HGPS cell (cell line): ENCODE data around the gene PADI6.

- RRBS = no CpG with 5 or more reads among the region's 3 CpGs
These were observed 11.3 kb downstream of the PADI1 start for GRCh38 chr1:17216252-17216584.

GRCh38 chr1:17232903-17233603 lies 15.8 kb upstream of the PADI3 start:
- RRBS = 46% methylated on average over 5 of the region's 15 CpGs

DNA sequence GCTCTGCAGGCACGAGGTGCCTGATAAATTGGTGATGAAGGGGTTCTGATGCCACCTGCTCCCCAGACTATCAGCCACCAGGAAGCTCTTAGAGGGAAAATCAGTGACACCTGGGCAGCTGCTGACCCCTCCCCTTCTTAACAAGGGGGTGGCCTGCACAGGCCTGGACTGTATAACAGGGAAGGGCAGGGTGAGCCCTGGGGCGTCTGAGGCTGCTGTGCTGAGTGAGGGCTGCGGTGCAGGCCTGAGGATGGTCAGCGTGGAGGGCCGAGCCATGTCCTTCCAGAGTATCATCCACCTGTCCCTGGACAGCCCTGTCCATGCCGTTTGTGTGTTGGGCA lies at the start of gene PADI6:
Gene PADI6, plus strand, starts transcription at position 201 of the 341 bp plus-strand sequence.
- RRBS = no CpG with 5 or more reads among the region's 6 CpGs

- RRBS = no CpG with 5 or more reads among the region's 4 CpGs
These were observed 24.6 kb downstream of the RCC2 start for GRCh38 chr1:17414824-17415369.

DNA sequence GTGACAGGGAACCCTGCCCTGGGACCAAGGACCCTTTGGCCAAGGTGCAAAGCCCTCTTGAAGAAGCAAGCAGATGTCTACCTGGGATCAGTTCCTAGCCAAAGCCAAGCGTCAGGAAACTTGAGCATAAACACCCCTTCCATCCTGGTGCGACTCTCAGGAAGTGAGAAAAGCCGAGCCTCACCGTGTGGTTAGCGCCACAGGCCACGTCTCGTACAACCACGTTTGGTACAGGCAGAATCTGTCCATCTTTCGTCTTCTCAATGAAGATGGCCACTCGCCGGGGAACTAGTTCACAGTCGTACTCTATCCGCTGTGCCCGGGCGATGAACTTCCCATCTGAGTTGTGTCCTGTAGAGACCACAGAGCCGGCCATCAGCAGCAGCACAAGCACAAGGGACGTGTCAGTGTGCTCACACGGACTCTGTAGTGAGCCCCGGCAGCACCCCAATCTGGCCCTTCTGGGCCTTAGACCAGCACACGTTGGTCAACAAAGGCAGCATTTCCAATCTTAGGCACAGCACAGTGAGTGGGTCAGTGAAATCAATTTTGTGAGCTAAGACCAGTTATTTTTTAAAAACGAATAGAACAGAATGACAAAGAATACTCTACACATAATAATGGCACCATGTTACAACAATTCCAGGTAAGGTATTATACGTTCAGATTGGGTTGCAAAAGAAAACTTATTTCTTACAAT lies 23.0 kb downstream of the RCC2 start:
- RRBS = 94% methylated on average over 6 of the region's 22 CpGs

DNA sequence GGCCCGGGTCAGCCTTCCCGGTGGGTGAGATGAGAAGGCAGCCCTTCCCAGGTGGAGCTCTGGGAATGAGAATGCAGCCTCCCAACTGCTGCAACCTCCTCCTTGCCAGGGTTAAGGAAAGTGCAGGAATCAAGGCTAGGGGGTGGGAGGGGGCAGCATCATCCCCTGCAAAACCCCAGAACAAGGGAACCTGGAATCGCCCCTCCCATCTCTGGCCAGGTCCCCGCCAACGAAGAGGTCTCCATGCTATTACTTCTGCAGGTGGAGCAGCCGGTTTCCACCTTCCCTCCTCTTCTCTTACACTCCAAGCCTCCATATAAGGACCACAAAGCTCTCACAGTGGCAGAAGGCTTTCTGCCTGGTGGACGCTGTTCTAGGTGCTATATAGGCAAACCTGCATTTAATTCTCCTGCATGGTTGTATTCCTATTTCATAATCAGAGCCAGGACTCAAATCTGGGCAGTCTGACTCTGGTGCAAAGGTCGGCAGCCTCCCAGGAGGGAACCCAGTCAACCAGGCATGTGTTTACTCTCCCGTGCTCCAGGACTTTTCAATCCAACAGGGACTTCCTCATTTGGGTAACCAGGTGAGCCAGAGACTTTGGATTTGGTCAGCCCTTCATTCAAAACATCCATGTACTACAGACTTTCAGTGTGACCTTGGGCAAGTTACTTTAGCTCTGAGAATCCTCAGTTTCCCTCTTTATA lies 22.8 kb upstream of the ARHGEF10L start:
- RRBS = no CpG with 5 or more reads among the region's 9 CpGs

- RRBS = no CpG with 5 or more reads among the region's 4 CpGs
These were observed 14.5 kb upstream of the ARHGEF10L start for GRCh38 chr1:17525010-17525386.

DNA sequence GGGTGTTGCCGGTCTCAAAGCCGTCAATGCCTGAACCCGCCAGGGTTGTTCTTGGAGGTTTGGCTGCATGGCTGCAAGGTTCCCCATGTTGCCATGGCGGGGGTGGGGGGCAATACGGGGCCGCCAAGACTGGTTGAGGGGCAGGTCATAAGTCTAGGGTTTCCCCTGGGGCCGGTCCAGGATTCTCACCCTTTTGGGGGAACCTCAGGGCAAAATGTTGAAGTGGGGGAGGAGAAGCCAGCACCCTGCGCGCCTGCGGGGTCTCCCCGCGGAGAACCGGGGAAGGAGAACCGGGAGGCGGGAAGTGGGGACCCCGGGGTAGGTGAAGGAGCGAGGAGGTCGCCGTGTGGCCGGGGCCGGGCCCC lies 395 bp upstream of the ARHGEF10L start:
- RRBS = 2% methylated on average over 2 of the region's 21 CpGs

- RRBS = no CpG with 5 or more reads among the region's 18 CpGs
These were observed 794 bp downstream of the ARHGEF10L start for GRCh38 chr1:17540310-17540673.

- RRBS = no CpG with 5 or more reads among the region's 17 CpGs
These were observed 11.5 kb downstream of the ARHGEF10L start for GRCh38 chr1:17550626-17551720.

DNA sequence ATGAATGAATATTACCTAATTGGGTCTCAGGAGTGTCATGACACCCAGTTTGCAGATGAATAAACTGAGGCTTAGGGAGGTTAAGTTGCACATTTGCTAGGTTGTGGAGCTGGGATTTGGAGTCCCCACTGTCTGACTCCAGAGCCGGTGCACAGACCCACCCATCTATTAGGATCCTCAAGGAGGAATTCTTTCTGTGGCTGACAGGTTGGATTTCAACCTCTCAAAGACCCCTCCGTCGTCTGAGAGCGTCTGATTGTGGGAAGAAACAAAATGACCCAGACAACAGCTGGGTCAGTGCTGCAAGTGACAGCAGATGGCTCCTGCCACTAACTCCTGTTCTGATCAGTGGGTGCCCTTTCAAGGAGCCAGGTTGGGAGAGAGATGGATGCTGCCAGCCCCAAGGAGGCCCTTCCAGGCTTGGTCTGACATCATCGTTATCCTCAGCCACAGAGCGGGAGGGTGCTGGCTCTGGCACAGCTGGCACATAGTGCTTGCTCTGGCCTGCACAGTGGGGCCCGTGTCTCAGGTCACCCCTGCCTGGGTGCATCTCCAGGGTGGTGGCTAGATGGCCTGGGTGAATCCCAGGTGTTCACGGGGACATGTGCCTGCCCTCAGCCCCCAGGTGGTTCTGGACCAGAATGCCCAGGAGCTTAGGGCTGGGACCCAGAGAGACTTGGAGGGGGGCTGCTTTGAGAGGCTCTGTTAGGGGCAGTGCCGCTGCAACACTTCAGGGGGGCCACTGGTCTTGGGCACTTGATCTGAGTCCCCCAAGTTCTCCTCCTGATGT lies 24.3 kb downstream of the ARHGEF10L start:
- RRBS = no CpG with 5 or more reads among the region's 9 CpGs

DNA sequence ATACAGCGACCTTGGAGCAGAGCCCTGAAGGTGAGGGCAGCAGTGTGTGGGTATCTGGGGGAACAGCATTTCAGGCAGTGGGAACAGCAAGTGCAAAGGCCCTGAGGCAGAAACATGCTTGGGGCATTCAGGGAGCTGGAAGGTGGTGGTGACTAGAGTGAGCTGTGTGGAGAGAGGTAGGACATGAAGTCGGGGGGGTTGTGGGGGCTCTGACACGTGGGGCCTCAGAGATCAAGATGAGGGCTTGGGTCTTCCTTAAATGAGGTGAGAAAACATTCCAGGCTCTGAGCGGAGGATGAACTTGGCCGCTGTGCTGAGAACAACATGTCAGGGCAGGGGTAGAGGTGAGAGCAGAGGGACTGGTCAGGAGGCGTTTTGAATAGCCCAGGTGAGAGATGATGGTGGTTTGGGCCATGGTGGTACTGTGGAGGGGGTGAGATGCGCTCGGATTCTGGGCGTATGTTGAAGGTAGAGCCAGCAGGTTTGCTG lies 30.9 kb downstream of the ARHGEF10L start:
- RRBS = no CpG with 5 or more reads among the region's 9 CpGs

GRCh38 chr1:17583441-17584006 lies 44.0 kb downstream of the ARHGEF10L start:
- RRBS = no CpG with 5 or more reads among the region's 4 CpGs

- RRBS = no CpG with 5 or more reads among the region's 12 CpGs
These were observed 78.2 kb downstream of the ARHGEF10L start for GRCh38 chr1:17617710-17618145.

DNA sequence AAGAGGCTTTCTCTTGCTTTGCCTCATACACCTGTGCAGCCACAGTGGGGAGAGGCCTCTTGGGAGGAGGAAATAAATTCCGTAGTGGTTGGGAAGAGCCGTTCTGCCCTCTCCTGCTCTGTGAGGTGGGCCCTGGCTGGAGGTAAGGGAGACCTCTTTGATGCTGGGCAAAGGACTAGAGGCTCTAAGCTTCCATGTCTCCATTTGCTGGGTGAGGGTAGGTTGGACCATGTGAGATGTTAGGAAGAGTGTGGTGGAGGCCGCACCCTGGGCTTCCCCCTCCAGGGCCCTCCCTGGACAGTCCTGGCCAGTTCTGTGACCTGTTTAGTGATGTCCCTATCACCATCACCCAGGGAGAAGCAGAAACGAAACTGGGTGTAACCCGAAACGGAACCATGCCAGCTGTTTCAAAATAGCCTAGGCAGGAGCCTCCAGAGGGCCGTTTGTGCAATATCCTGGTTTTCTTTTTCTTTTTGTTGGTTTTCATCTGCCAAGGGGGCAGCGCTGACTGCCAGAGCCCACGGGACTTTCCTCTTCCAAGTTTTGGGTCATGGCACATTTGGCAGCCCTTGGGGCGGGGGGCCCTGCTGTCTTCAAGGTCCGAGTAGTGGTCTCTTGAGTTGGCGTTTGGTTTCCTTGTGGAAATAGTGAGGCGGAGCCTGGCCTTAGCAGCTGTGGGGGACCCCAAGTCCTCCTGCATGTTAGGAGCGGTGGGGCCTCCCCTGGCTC lies 90.5 kb downstream of the ARHGEF10L start:
- RRBS = no CpG with 5 or more reads among the region's 14 CpGs

DNA sequence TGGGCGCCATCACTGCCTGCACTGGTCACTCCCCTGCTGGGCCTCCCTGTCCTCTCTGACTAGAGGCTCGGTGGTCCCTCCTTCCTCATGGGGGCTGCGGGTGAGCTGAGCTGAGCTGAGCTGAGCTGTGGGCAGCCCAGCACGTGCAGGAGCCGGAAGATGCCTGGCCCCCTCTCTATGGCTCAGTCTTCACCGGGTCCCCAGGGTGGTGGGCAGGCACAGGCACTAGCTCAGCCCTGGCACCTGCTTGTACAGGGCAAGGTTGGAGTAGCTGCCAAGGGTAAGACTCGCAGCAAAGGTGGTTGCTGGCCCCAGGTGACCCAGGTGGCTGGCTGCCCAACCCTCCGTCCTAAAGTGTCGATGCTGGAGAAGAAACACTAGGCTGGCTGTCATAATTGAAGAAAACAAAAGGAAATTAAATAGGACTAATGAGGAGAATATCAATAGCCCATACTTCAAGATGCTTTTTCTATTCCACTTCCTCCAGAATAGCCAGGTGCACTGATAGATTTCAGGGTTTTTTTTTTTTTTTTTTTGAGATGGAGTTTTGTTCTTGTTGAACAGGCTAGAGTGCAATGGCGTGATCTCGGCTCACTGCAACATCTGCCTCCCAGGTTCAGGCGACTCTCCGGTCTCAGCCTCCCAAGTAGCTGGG lies 77.1 kb upstream of the ACTL8 start:
- RRBS = no CpG with 5 or more reads among the region's 13 CpGs

- RRBS = 89% methylated on average over 1 of the region's 11 CpGs
These were observed 56.4 kb upstream of the ACTL8 start for GRCh38 chr1:17698709-17699164.

DNA sequence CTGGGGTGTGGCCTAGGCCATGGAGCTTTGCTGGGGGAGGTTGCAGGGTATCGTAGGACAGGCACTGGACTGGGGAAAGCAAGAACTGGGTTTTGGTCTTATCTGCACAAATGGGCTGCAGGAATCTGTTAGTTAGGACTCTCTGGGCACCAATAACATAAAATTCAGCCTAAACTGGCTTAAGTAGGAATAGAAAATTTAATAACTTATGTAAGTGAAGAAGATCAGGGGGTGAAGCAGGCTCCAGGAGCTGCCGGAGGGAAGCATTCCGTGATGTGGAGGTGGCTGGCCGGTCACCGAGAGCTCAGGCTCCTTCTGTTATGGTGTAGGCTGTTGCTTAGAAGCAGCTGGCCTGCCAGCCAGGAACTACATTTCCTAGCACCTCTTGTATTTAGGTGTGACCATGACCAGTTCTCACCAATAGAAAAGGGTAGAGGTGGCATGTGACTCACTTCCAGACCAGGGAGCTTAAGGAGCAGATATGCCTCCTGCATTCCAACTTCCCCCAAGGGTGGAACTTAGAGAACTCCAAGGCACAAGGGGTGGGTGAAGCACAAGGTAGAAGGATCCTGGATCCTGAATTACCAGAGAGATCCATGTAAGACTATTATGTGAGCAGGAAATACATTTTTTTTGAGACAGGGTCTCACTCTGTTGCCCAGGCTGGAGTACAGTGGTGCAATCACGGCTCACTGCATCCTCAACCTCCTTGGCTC lies 120.7 kb downstream of the ACTL8 start:
- RRBS = no CpG with 5 or more reads among the region's 6 CpGs

- RRBS = no CpG with 5 or more reads among the region's 6 CpGs
These were observed 66.5 kb upstream of the IGSF21 start for GRCh38 chr1:18041036-18041493.

DNA sequence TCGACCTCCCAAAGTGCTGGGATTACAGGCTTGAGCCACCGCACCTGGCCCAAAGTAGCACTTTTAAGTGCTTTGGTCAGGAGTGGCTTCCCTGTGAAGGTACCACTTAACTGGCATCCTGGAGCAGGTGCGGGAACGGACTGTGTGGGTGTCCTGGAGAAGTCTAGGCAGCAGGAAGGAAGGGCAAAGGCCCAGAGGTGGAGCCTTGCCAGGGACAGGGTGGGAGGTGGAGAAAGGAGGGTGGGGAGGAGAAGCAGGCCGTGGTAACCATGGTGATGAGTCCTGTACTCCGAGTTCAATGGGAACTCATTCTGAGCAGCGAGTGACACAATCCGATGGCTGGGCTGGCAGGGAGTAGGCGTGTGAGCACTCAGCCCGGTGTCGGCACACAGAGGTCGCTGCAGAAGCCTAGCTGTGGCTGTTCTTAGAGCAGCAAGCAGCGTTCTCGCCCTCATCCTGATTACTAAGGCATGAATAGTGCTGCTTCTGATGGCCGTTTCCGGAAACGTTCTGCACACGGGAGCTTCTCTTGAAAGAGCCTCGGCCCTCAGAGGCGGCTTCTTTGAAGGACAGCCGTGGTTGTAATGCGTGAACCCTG lies 73.1 kb upstream of the PAX7 start:
- RRBS = no CpG with 5 or more reads among the region's 22 CpGs